SJSA1 (cell line): ENCODE measurements around the genes RLBP1 and FANCI.

- RAMPAGE, long total RNA = no peak
Observed at GRCh38 chr15:88645484-88646284, 6.9 kb downstream of the ISG20 start.

GRCh38 chr15:88720929-88721284 is 82.1 kb downstream of the ISG20 start:
- RAMPAGE, long total RNA = no peak

- RAMPAGE, long total RNA = no peak
Observed at GRCh38 chr15:88803787-88804048, 482 bp downstream of the ACAN start.

DNA sequence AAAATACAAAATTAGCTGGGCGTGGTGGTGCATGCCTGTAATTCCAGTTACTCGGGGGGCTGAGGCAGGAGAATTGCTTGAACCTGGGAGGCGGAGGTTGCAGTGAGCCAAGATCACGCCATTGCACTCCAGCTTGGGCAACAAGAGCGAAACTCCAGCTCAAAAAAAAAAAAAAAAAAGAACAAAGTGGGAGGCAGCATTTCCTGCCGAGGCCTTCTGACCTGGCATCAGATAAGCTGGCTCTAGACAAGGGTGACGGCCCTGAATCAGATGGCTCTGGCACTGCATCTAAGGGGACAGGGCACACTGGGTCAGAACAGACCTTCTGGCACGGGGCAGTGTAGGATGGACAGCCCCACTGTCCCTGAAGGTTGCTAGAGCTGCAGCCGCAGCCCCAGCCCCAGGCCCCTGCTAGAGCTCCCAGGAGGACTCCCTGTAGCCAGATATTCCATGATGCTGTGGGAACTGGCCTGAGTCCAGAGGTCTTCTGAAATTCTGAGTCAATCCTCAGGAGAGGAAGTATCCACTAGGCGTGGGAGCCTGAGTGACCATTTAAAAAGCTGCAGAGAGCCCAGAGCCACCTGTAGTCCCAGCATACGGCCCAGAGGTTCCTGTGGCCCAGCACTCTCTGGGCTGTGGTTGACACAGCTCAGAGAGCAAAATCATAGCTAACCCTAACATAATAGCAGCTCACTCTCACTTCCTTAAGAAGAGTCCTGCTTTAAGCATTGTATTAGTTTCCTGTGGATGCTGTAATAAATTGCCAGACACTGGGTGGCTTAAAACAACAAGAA is 69.2 kb upstream of the MFGE8 start:
- RAMPAGE, long total RNA = no peak

GRCh38 chr15:88993092-88993491 is 79.9 kb upstream of the MFGE8 start:
- RAMPAGE, long total RNA = no peak

DNA sequence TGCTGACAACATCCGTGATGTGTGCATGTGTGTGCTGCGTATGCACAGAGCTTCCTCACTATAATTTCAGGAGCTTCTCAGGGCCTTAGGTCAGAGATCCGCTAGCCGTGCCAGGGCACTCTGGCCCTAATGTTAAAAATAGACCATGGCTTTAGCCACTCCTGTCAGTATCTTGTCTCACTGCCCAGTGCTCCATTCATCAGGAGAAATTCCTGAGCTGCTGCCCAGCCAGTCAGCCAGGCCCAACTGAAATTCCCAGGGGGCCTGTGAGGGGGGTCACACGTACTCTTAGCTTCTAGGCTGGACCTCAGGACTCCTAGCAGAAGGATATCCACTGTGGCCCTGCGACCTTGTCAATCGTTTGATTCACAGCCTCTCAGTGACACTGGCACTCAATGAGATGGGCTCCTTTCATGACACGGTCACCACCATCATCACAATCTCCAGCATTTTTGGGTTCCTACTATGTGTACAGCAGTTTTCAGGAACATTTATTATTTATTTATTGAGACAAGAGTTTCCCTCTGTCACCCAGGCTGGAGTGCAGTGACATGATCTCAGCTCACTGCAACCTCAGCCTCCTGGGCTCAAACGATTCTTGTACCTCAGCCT is 69.9 kb upstream of the ABHD2 start:
- RAMPAGE, long total RNA = no peak

DNA sequence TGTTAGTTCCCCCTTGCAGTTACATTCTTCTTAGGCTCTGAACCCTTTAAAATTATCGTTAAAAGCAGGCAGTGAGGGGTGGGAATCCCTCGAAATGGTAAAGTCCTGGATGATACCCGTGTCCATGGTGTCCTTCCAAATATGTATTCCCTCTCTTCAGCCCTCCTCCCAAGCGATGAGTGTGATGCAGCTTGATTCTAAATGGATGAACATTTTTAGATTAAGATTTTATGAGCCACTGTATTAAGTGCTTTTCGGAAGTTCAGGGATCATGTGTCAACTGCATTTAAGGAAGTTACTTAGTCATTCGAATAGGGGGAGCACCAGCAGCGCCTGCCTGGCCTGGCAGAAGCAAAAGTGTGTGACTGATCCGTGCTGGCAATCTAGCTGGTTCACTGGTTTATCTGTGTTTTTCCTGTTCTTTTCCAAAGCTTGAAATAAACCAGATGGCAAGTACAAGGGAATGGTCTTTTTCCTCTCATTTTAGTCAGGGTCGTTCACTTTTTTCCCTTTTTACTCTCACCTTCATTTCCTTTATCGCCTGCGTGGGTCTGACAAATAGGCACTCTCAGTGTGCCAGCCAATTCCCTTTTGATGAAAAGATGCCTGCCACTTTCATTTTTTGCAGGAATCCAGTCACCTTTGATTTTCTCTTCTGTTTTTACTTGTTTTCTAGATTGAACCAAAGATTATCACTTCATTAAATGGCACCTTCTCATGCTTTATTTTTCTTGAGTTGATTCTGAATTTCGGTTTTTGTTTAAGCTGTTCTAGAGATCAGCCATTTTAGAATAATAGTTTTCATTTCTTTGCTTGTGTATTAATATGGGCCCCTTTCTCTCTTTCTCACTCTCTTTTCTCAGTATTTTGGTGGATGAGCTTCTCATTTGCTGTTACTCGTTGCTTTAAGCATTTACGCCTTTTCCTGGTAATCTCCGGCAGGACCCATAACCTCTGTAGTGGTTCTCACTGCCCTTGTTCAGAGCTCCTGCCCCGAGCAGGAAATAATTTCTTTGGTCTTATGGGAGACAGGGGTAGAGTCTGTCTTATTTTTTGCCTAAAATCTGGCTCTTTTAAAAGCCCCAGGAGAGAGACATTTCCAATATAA is 2.7 kb downstream of the ABHD2 start:
- RAMPAGE, long total RNA = no peak

- RAMPAGE, long total RNA = no peak
Observed at GRCh38 chr15:89113189-89114016, 25.1 kb downstream of the ABHD2 start.

DNA sequence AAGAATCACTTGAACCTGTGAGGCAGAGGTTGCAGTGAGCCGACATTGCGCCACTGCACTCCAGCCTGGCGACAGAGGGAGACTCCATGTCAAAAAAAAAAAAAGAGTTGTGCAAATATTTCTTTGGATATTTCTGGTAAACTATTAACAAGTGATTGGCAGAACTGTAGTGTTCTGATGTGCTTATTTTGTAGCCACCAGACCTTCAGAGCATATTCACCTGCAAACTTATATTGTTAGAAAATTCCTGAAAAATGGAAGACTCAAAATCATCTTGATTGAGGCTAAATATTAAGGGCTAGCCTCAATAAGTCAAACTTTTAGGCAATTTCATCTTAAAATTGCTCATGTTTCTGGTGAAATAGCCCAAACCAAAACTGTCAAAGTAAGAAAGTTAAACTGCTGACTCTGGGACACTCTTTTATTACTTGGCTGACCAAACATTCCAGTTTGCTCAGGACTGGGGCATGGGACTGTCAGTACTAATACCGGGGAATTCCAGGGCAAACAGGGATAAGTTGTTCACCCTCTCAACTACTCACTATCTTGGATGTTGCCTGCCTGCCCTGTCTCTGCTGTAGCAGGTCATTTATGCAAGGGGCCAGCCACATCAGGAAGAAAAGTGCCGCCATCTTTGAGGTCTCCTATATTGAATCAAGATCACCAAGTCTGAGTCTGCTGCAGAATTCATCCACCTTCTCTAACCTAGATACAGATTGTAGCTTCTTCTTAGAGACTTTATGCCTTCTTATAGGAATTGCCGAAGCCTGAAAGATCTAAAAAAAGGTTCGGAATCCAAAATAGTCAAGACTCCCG is 37.1 kb downstream of the ABHD2 start:
- RAMPAGE, long total RNA = no peak

DNA sequence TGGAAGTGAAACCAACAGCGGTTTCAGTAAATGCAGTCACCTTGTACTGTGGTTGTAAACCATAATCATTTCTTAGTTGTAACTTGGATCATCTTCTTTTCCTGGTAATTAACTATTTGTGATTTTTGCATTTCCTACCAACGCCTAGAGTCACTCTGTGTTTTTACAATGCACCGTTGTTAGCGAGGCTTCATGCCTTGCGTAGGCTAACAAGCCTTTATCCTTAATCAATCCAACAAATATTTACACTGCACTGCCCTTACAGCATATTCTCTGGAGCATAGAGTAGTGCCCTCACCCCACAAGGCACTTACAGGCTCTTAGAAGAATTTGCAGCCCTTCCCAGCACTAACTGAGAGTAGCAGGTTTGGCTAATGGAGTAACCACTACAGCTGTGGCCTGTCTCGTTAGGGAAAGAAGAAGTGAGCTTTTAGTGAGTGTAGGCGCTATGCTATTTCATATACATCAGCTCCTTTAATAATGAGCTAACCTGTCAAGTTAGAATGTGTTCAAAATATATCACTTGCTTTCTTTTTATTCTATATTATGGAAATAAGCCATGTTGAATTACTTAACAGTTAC is 62.7 kb downstream of the ABHD2 start:
- RAMPAGE, long total RNA = no peak

DNA sequence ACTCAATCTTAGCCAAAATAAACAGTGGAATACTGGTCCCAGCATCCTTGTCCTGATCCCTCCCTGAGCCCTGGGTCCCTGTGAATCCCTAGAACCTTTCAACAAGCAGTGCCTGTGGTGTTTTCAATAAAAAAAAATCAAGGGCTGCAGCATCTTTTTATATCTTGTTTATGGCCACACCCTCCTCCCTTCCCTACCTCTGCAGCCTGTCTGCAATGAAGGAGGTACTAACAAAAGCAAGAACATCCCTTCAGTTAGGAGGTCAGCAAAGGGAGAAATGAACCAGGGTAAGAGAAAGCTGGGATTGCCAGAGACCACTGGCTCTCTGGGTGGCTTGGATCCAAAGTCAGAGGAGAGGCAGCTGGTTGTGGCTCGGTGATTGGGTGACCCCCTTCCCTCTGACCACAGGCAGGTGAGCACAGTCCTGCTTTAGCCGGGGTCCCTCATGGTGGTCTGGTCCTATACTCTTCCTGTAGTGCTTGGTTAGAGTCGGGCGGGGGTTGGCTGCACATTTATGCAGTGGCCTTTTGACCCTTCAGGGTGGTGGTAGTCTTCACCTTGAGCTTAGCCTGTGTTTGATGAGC is 37.7 kb downstream of the RLBP1 start:
- RAMPAGE, long total RNA = no peak

- RAMPAGE, long total RNA = no peak
Observed at GRCh38 chr15:89200930-89202150, 20.0 kb downstream of the RLBP1 start.

- RAMPAGE, long total RNA = no peak
Observed at GRCh38 chr15:89221281-89222050, at the start of gene RLBP1. Gene RLBP1 (minus strand): TSS chr15:89221579.

DNA sequence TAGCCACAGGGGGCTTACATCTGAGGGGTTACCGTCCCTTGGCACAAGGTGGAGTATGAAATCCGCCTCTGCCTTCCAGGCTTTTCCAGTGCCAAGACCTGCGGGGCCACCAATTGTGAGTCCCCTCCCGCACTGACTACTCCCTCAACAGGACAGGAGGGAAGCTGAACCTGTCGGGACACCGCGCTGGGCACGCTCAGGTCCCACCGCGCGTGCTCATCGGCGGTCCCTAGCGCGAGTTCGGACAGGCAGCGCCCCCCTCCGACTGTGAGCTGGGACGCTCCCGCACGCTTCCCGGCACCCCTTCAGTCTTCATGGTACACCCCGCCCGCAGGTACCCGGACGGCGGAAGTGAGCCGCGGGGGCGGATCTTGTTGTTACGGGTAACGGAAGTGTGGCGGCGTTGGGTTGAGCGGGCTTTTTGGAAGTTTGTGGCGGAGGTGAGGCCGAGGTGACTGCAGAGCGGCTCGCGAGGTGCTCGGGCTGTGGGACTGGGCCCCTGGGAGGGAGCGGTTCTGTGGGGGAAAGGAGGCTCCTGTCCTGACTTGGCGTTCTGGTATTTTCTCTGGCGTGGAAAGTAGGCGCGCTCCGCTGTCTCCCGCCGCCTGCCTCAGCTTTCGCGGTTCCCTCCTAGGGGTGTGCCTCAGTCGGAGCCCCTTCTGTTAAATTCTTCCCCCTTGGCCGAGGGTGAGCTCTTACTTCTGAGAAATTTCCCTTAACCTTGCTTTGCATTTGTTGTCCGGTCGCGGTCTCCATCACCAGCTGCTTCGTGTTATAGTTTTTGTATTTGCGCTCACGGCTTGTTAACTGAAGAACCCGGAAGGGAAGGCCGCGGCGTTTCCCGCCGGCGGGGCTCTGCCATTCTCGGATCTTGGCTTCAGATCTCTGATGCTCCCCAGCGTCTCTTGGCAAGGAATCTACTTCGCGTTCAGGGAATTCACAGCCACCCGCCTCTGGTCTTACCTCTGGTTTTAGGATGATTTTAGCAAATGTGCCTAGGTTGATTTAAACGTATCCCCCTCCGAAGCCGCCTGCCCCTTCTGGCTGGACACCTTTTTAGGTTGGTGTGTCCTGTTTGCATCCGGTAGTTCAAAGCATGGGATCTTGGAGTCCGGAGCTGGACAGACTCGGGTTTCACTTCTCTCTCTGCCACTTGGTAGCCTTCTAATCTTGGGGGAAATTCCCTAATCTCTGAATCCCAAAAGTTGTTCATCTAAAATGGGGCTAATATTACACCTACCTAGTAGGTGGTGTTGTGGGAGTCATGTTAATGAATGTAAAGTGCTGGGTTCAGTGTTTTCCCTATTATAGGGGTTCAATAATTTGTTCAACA is at the start of gene FANCI:
FANCI (plus strand) TSS at position 386 of the 1,333 bp plus-strand sequence.
- RAMPAGE, long total RNA = no peak

GRCh38 chr15:89318342-89318847 is 16.2 kb downstream of the POLG start:
- RAMPAGE, long total RNA = no peak

DNA sequence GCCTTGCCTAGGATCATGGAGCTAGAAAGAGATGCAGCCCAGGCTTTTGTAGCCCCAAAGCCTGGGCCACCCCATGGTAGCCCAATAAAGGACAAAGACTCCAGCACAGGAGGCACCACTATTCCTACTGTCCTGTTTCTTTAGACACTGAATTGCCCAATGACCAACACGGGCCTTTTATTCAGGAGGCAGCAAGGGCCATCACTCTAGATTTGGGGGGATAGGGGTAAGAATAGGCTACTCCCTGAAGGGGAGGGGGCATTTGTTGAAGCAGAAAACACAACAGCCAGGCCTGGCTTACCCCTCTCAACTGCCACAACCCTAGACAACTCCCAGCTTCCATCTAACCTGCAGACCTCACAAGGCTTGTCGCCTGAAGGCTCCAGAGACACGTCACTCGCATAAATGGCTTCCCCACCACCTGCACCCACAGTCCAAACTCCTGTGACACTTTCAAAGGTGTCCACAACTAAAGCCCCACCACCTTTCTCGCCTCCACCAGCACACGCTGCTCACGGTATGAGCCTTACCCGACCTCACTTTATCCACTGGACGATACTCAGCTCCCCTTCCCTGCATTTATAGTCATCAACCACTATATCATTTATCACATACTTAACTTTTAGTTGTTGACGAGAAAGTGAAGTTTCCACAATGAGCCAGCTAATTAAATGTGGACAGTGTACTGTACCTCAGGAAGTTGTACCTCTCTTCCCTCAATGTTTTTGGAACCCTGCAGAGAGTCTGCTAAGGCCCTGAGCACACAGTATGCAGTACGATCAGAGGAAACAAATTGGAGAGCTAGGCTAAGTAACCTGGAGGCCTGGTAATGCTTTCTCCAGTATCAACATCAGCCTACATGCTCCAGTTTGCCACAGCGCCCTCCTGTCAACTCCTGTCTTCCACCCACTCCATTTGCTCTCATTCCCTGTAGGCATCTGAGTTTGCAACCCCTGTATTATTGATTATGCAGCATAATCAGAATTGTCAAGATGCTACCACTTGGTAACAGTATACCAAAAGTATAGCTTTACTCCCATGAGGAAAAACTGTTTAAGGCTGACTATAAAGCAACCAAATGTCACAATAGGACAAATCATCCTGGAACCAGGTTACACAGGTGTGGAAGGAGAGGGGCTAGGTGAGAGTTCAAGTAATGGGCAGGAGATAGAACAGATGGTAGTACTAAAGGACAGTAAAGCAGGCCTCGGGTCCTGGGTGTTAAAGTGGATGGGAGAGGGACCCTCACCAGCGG is 14.7 kb downstream of the POLG start:
- RAMPAGE, long total RNA = no peak

- RAMPAGE, long total RNA = no peak
Observed at GRCh38 chr15:89399023-89399862, 64.6 kb upstream of the POLG start.

DNA sequence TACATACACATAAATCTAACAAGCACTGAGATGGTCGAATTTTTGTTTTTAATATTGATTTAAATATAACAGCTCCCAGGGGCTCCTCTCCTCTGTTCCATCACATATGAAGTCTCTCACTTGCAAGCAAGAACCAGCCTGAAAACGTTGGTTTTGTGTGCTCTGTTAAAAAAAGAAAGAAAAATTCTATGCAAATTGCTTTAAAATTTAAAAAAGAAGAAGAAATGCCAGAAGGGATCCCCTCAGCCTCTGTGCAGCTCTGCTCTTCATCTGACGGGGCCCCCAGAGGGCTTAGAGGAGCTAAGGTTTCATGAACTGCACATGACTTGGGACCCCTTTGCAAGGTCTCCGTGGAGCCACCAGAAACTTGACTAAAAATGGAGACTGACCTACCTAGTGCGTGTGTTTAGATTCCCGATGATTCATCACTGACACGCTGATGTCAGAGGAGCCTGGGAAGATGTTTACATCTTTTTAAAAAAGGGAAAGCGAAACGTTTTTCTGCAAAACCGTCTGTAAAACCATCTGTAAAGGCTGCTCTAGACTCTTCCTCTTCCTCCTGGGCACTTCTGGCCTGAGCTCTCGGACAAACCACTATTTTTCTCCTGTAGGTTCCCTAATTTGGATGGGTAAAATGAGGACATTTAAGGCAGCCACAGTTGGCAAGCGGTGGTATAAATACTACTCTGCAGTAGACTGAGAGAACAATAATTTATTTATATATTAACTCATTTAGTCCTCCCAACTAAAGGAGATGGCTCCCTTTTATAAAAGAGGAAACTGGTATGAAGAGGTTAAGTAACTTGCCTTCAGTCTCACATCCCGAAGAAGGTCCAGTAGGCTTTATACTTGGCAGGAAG is 67.2 kb upstream of the POLG start:
- RAMPAGE, long total RNA = no peak

DNA sequence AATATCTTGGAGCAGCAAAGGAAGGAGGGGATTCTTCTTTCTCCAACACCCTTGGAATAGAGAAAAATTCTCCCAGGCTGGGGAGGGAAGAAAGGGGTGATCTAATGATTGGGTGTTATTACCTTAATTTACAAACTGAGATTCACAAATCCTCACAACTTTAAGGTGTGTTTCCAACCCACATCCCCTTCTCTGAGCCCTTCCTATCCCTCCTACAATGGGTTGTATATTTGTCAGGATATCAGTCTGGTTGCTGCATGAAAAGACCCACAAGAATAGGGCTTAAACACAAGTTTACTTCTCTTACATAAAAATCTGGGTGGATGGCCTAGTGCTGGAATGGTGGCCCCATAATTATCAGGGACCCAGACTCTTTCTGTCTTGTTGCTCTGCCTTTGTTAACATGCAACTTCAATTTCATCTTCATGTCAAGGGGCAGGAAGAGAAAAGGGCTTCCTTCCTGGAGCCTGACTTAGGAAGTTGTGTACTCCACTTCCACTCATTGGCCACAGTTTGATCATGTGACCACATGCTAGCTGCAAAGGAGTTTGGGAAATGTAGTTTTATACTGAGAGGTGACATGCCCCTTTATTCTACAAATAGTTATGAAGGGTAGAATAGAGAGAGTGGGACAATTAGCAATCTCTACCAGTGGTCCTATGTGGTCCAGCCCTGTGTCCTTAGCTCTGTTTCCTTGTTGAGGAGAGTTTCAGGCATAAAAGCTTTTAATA is 39.4 kb downstream of the RHCG start:
- RAMPAGE, long total RNA = no peak

DNA sequence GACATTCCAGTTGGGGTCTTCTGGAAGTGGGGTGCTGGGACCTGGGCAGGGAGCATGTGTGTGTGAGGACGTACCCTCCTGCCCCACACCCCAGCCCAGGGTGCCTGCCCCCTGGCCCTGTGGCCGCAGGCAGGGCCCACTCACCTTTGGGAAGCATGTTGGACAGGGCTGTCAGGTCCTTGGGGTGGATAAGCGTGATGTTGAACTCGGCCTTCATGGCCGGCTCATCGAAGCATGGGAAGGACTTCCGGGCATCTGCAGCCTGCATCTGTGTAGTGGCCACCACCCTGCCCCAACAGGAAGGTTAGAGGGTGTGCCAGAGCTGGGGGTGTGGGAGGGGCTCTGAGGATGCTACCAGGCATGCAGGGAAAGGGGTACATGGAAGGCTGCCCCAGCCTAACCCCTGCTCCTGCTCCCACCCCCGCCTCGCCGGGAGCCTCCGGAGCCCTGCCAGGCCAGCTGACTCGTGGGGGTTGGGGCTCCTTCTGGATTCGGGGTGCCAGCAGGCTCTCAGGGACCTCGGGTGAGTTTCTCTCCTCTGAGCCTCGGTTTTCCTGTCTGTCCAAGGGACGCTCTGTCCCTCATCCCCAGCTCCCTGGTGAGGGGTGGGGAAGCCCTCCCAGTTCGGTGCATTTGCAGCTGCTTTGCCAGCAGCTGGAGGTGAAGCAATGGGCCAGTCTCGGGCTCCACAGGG is 9.3 kb downstream of the ANPEP start:
- RAMPAGE, long total RNA = no peak